ENCODE measurements around a stretch of chr7.

DNA sequence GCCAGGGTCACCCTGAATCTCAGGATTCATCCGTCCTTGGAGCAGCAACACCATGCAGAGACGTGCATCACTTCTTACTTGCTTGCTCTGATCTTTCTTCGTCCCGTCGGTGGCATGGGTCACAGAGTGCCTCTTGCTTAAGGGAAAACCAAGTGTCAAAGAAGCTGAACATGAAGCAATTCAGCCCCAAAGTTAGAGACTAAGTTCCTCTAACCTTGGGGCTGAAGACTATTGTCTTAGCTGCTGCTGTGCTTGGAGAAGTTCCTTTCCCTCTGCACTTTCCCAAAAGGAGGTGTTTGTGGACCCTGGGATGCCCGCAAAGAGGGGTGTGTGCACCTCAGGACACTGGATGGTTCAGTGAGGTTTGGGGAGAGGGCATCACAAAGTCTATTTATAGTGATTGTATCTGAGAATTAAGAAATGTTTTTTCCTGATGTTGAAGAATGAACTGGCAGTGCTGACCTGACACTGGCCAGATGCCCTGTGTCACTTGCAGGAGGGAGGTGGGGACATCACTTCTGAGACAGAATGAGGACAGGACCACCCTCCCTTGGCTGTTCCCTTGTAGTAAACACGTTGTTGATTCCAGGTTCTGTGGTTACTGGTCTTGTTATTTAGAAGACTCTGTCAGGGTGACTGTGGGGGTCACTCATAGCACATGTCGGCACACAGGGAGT lies 126.2 kb downstream of the ADCY1 start:
- PRO-cap, result no peak
- RAMPAGE, long total RNA, 3 experiments, result no peak in any of the 3 experiments

DNA sequence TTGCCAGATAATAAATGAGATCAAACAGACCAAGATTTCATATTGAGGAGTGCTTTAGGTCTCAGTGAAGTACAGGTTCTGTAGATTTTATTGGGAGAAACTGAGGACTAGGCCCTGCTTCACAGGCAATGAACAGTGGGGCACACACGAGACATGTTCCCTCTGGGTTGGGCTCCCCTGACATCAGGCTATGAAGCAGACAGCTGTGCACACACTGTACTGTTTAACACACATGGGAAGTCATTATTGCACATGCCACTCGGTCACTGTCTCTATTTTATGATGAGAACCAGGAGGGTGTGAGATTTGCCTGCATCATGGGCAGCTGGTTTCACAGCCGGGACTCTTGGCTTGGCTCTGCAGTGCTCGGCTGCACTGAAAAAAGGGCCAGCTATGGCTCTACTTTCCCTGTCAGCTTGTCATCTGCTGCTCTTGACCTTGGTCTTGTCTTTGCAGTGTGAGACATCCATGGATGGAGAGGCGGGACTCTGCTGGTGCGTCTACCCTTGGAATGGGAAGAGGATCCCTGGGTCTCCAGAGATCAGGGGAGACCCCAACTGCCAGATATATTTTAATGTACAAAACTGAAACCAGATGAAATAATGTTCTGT lies 4.3 kb downstream of the IGFBP1 start:
- PRO-cap, result no peak
- RAMPAGE, long total RNA, 3 experiments, result no peak in any of the 3 experiments

- PRO-cap, result no peak
- RAMPAGE, long total RNA, 3 experiments, result start-site peak on the minus strand in 1 of 3 experiments, at chr7:45914798-45914908 at its widest, 56 reads per replicate
Observed at GRCh38 chr7:45914734-45915205, 6.3 kb downstream of the IGFBP3 start.

DNA sequence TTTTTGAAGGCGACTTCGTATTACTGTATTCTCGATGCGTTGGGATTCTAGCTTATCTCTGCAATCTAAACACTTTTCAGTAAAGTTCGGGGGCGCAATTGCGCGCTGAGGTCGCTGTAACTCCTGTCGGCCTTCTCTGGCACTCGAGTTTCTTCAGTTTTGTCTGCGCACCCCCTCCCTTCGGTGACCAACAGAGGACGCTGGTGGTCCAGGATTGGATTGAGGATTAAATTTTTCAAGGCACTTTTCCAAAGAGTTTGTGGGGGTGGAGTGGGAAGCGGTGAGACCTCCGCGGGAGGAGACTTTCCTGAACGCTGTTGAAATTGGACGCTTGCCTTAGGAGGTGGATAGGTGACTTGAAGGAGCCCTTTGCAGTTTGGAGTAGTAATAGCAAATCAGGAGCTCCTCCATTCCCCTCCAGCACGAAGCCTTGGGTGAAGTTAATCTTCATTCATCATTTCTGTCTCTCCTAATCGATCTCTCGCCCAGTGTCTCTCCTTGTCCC lies 1.1 kb upstream of the IGFBP3 start:
- PRO-cap, result bidirectional peak, plus-strand start at position 347 of the sequence, minus-strand start at position 138 of the sequence
- RAMPAGE, long total RNA, 3 experiments, result no peak in any of the 3 experiments

DNA sequence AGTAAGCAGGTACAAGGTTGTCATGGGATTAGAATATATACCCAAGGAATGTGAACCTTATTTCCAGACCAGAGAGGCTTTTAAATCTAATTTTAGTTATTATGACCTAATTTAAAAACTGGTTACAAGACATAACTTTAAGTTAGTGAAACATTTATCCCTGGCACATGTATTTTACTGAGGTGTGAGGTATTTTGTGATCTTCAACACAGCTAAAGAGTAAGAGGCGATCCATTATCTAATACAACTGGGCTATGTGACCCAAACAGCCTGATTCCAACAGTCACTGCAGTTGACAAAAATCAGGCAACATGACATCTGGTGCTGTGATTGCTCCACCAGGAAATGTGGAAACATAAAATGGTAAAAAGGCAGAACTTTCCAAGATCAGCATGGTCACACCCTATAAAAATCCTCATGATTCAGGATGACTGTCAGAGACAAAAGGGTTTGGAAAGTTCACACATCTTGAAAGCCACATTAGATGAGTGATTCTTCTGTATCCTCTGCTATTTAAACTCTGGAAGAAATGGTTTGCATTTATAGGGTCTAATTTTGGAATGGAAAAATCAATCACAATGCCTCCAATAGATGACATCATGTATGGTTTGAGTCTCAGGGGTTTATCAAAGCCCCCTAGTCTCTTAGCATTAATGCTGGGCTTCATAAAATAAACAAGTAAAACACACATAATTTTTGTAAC lies 662.5 kb upstream of the IGFBP3 start:
- PRO-cap, result bidirectional peak, plus-strand start at position 437 of the sequence, minus-strand start at position 249 of the sequence
- RAMPAGE, long total RNA, 3 experiments, result no peak in any of the 3 experiments

- PRO-cap, result no peak
- RAMPAGE, long total RNA, 3 experiments, result no peak in any of the 3 experiments
Observed at GRCh38 chr7:46969933-46970358, 612.0 kb downstream of the TNS3 start.

- PRO-cap, result no peak
- RAMPAGE, long total RNA, 3 experiments, result no peak in any of the 3 experiments
Observed at GRCh38 chr7:47228571-47229062, 353.3 kb downstream of the TNS3 start.

DNA sequence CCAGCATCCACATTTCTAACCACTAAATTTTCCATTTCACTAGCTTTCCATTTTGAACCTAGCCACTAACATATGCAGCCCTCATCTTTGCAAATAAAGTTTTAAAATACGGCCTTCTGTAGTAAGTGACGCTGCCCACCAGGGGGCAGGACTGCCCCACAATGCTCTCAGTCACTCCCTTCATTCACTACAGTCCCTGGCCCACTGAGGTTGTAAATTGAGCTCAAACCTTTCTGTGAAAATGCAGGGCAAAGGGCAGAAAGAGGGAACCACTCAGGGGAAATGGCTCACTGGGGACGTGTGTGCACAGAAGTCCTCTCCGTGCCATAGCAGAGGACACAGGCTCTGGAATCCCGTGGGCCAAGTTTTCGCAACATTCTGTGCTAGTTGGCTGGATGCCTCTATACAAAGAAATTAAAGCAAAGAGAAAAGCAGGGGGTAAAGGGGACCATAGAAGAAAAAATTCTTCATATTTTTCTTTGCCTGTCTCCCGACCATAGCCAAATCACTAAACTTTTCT lies 315.6 kb downstream of the TNS3 start:
- PRO-cap, result no peak
- RAMPAGE, long total RNA, 3 experiments, result no peak in any of the 3 experiments

GRCh38 chr7:47328765-47329290 lies 253.1 kb downstream of the TNS3 start:
- PRO-cap, result no peak
- RAMPAGE, long total RNA, 3 experiments, result no peak in any of the 3 experiments

DNA sequence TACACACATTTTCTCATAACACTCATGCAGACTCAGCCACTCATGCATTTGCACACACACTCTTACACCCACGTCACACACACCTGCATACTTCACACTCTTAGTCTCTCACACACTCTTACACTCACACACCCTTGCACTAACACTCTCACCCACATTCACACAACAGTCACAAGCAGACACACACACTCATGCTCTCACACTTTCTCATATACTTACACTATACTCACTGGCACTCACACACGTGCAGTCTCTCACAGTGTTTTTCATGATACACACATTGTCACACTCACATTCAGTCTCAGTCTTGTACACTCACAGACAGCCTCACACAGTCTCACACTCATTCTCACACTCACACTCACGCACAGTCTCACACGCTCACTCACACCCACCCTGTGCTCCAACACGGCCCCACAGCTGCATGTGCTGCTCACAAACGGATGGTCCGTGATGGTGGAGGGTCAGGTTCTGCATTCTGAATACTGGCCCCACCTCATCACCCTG lies 229.8 kb downstream of the TNS3 start:
- PRO-cap, result no peak
- RAMPAGE, long total RNA, 3 experiments, result start-site peak on the minus strand in 1 of 3 experiments, centred at position 425 of the sequence, 10 reads per replicate

GRCh38 chr7:47355649-47355955 lies 226.3 kb downstream of the TNS3 start:
- PRO-cap, result no peak
- RAMPAGE, long total RNA, 3 experiments, result no peak in any of the 3 experiments

DNA sequence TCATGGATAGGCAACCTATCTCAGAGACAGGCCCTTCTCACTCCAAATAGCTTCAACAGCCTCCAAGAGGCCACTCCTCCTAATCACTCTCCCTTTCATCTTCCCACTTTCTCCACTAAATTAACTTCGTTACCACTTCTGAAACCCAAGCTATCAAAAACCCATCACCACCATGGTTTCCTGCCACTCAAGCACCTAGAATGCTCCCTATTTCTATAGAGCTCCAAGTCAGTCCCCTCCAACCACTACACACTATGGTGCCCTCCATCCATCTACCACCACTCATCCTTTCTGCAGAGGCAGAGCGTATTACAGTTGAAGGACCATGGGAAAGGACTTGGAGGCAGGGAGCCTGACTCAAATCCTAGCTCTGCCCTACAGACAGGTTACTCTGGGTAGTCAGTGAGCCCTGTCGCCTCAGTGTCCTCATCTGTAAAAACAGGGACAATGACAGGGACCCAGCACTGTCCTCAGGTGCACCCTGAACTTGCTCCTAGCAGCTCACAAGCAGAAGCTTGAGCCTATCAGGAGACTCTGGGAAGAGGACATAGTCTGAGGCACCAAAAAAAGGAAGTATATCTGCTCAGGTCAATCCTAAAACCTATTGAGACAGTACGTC lies 124.4 kb downstream of the TNS3 start:
- PRO-cap, result no peak
- RAMPAGE, long total RNA, 3 experiments, result start-site peak on the minus strand in 1 of 3 experiments, centred at position 408 of the sequence, 7 reads per replicate

GRCh38 chr7:47458058-47458806 lies 123.7 kb downstream of the TNS3 start:
- PRO-cap, result no peak
- RAMPAGE, long total RNA, 3 experiments, result no peak in any of the 3 experiments

GRCh38 chr7:47513667-47514332 lies 68.1 kb downstream of the TNS3 start:
- PRO-cap, result no peak
- RAMPAGE, long total RNA, 3 experiments, result no peak in any of the 3 experiments

- PRO-cap, result no peak
- RAMPAGE, long total RNA, 3 experiments, result no peak in any of the 3 experiments
Observed at GRCh38 chr7:47535326-47535624, 46.6 kb downstream of the TNS3 start.

DNA sequence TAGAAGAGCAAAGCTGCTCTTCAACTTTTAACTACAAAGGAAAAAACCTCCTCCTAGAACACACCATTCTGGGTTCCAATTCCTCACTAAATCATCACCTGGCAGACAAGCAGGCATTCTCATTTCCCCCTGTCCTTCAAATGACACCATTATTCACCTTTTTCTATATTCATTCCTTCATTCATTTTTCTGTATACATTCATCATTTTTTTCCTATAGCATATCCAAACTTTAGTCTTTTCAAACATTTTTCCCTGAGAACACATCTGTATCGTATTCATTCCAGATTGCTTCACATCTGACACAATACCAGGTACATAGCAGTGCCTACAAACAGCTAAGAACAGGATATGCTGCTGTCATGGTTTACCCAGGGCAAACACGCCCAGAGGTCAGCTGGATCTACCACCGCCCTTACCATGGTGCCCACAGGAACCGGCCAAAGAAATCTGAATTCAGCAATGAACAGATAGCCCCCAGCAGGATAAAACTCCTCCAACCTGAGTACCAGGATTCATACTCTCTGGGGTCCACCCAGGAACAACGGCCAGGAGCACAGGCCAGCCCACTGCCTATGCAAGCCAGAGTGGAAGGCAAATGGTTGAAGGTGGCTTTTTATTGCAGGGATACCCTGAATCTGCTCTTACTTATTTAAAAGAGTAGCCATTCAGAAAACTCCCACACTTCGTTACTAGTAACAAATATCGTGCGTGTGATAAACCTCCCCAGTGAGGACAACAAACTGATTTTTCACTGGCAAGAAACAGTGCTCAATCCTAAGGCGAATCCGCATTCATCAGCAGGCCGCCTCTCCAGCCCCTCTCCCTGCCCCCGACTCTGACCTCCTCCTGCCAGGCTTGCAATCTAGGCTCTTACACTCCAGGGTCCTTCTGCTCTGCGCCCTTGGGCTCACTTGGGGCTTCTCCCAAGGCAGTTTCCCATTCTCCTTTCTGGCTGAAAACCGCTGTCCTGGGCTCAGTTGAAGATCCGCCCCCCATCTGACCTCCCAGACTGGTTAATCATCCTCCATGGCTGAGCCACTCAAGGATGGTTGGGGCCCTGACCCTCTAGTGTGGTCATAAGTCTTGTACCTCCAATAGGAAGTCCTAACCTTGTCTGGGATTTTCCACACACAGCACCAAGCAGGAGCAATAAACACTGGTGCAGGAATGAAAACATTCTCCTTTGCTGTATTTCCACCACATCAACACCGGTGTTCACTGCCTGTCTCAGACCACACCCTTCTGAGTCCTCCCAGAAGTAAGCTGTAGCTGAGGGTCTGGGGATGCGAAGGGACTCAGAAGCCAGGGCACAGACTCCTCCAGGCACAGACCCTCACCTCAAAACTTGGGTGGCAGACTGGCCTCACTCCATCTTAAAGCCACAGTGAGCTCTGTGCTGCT lies 42.8 kb downstream of the TNS3 start:
- PRO-cap, result no peak
- RAMPAGE, long total RNA, 3 experiments, result no peak in any of the 3 experiments

DNA sequence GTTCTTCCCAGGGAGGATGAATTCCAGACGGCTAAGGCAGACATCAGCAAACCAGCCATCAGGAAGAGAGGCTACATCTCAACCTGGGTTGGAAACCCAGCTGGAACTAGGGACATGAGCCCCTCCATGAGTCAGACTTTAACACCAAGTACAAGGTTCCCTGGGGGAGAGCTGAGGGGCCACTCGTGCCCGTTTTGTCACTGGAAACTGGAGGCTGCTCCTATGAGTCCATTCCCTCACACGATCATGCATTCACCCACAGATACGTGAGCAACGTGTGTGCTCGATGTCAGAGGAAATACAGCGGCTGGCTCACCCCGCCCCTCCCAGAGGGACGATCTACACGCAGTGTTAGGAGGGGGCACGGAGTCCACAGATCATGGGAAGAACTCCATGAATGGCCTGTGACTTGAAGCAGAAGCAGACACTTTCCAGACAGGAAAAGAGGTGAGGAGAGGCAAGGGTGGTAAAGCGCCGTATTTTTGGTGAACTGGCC lies 41.6 kb downstream of the TNS3 start:
- PRO-cap, result no peak
- RAMPAGE, long total RNA, 3 experiments, result no peak in any of the 3 experiments

- PRO-cap, result no peak
- RAMPAGE, long total RNA, 3 experiments, result no peak in any of the 3 experiments
Observed at GRCh38 chr7:47546423-47547368, 35.2 kb downstream of the TNS3 start.

DNA sequence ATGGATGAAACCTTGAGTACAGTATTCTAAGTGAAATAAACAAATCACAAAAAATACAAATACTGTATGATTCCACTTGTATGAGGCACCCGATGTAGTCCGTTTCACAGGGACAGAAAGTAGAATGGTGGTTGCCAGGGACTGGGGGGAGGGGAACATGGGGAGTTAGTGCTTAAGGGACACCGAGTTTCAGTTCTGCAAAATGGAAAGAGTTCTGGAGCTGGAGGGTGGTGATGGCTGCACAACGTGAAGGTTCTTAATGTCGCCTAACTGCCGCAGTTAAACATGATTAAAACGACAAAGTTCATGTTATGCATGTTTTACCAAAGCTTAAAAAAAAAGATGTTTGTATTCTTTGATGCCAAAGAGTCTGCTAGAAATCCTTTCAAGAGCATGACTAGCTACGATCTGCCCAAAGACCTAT lies 7.2 kb downstream of the TNS3 start:
- PRO-cap, result no peak
- RAMPAGE, long total RNA, 3 experiments, result no peak in any of the 3 experiments

- PRO-cap, result unidirectional peak, minus-strand start at chr7:47582924
- RAMPAGE, long total RNA, 3 experiments, result no peak in any of the 3 experiments
Observed at GRCh38 chr7:47582832-47583154, 882 bp upstream of the TNS3 start.

Measured in subcutaneous adipose tissue (tissue), 3 donors.